Transverse colon (tissue), 4 donors: Measurements from ENCODE around the gene TRPM4.

GRCh38 chr19:48834030-48834431, 2.3 kb downstream of the HSD17B14 start:
- PRO-cap, result no peak
- RAMPAGE, long total RNA, 4 experiments, result no peak in any of the 4 experiments

DNA sequence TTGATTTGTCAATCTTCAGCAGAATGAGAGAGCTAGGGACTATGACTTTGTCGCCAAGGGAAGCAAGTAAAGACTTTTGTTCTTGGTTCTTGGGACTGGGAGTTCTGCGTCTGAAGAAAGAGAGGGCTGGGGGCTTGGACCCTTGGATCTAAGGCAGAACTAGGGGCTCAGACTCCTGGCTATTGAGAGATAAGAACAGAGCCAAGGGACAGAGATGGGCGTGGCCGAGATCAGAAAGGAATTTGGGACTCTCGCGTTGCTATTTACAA, 570 bp downstream of the PPP1R15A start:
- PRO-cap, result bidirectional peak, plus-strand start outside the sequence, minus-strand start at position 161 of the sequence
- RAMPAGE, long total RNA, 4 experiments, result no peak in any of the 4 experiments

DNA sequence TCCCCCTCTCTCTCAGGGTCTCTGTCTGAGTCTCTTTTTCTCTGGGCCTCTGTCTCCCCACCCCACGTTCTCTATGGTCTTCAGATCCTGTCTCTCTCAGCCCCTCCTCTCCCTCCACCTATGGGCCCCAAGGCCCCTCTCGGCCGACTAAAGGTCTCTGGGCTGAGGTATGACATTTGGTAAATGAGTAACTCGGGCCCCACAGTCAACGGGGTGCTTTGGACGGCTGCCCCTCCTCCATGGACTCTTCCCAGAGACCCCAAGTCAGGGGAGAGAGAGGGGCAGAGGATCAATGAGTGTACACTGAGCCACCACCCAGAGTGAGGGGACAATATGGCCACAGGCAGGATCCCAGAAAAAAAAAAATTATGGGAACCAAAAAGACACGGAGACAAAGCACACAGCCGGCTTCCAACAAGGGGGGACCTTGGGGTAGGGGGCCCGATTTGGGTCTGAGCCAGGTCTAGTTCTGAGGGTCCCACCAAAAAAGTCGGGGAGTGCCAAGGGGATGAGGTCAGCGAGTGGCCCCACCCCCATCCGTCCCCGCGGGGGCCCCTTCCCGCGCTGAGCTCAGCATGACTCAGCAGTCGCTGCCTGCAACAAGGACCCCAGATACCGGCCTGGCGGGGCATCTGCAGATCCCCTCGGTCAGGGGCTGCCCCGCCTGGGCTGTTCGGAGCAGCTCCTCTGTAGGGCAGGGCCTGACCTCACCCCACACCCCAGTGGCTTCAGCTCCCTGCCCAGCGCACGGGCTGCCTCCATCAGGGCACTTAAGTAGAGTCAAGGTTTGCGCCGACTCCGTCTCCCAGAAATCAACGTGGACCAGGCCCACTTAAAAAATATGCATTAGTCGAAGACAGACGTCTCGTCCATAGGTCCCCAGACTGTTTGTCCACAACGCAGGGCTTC, 1.5 kb upstream of the FTL start:
- PRO-cap, result bidirectional peak, plus-strand start at position 204 of the sequence, minus-strand start at position 73 of the sequence; bidirectional peak, plus-strand start at position 583 of the sequence, minus-strand start at position 305 of the sequence; bidirectional peak, plus-strand start at position 715 of the sequence, minus-strand start at position 724 of the sequence
- RAMPAGE, long total RNA, 4 experiments, result no peak in any of the 4 experiments

- PRO-cap, result no peak
- RAMPAGE, long total RNA, 4 experiments, result start-site peak on the minus strand in 2 of 4 experiments, at chr19:48991195-48991383 at its widest, 9 to 15 reads per replicate
Observed at GRCh38 chr19:48990986-48991627, 2.0 kb downstream of the GYS1 start.

GRCh38 chr19:49020885-49021270, 529 bp upstream of the ENSG00000268655 start:
- PRO-cap, result no peak
- RAMPAGE, long total RNA, 4 experiments, result no peak in any of the 4 experiments

DNA sequence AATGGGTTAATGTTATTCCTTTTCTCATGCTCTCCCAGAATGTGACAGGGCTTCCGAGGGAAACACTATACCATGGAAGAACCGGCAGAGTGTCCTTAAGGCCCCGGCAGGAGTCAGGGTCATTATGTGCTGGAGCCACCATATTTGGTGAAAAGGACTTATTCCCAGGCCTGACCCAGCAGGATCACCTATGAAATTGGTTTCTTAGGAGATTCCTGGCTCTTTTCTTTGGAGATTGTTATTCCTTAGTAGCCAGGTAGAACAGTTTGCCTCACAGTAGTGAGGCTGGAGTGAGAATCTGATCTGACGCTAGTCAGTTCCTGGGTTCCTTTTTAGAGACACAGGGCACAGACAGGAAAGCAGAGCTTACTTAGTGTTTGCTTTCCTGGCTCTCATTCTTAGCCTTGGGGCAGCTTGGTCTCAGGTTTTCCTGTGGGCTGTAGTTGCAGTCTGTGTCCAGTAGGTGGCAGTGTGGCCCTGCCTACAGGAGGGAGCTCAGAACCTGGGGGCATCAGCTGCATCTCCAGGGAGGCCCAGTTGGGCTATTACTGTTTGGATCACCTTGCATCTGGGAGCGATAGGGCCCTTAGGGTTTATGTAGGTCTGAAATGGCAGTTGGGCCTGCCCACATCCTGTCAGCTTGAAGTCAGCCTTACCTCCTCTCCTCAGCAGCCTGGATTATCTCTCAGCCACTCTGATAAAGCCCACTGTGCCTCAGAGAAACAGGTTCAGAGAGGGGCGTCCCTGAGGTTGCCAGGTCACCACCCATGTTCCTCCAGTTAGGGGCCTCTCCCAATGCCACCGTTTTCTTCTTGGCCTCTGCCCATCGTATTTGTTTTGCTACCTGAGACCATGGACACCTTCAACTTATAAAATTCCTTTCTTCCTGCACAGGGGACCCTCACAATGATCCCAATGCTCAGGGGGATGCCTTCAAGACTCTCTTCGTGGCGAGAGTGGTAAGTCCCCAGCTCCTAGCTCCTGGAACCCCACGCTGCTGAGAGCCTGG, 12.6 kb downstream of the SNRNP70 start:
- PRO-cap, result no peak
- RAMPAGE, long total RNA, 4 experiments, result no peak in any of the 4 experiments

- PRO-cap, result no peak
- RAMPAGE, long total RNA, 4 experiments, result start-site peak on the plus strand in 1 of 4 experiments, at chr19:49128874-49128995 at its widest, 8 reads per replicate
Observed at GRCh38 chr19:49128775-49129252, 9.5 kb downstream of the PPFIA3 start.

DNA sequence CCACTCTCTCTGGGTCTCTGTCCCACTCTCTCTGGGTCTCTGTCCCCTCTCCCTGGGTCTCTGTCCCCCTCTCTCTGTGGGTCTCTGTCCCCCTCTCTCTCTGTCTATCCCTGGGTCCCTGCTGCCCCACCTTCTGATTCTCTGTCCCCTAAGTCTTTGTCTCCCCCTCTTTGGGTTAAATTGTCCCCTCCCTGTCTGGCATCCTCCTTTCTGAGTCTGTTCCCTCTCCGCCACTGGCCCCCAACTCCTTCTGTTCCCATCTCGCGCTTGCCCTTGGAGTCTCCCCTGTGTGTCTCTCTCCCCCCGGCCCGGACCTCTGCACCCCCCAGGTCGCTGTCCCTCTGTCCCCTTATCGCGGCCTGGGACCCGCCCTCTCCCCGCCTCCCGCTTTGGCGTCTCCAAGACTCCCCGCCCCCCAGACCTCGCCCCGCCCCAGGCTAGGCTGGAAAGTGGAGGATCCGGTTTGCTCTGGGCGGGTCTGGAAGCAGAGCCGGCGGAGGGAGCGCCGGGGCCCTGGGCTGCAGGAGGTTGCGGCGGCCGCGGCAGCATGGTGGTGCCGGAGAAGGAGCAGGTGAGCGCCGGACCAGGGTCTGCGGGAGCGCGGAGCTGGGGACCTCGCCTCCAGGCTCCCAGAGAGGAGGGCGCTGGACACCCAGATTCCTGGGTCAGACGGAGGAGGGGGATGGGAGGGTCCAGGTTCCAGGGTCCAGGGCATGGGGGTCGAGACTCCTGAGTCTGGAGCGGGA, at the start of gene TRPM4:
TRPM4 (plus strand) TSS at position 473 of the 746 bp plus-strand sequence.
- PRO-cap, result bidirectional peak, plus-strand start at position 487 of the sequence, minus-strand start at position 312 of the sequence
- RAMPAGE, long total RNA, 4 experiments, result start-site peak on the plus strand in 4 of 4 experiments, centred at positions 480 to 505 of the sequence, 599 to 1,189 reads per replicate

DNA sequence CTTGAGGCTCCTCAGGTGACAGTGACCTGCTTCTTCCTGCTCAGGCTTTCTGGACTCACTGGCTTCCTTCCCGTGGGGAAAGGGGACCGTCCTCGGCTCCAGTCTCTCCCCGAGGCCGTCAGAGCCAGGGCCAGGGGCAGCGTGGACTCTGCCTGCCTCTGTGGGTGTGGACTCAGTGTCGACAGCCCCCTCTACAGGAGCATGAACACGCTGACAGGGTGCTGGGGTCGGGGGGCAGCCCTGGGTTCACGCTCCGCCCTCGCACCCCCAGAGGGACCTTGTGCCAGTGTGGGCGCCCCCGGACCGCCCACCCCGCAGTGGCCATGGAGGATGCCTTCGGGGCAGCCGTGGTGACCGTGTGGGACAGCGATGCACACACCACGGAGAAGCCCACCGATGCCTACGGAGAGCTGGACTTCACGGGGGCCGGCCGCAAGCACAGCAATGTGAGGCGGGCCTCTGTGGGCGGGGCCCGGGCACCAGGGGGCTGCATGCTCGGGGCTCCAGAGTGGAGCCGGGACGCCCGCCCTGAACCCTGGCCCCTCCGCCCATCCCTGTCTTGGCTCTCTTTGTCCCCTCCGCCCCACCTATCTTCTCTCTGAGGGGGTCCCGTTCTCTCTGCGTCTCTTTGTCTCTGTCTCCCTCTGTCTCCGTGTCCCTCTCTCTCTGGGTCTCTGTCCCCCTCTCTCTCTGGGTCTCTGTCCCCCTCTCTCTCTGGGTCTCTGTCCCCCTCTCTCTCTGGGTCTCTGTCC, 8.4 kb downstream of the TRPM4 start:
- PRO-cap, result unidirectional peak, plus-strand start at position 506 of the sequence
- RAMPAGE, long total RNA, 4 experiments, result no peak in any of the 4 experiments

GRCh38 chr19:49209942-49210961, 52.7 kb downstream of the TRPM4 start:
- PRO-cap, result no peak
- RAMPAGE, long total RNA, 4 experiments, result start-site peak on the plus strand in 1 of 4 experiments, at chr19:49210211-49210405 at its widest, 63 reads per replicate

- PRO-cap, result no peak
- RAMPAGE, long total RNA, 4 experiments, result start-site peak on the minus strand in 1 of 4 experiments, at chr19:49290841-49291449 at its widest, 7 reads per replicate
Observed at GRCh38 chr19:49290658-49291539, 34.1 kb downstream of the SLC6A16 start.

- PRO-cap, result bidirectional peak, plus-strand start at chr19:49339656, minus-strand start at chr19:49339486
- RAMPAGE, long total RNA, 4 experiments, result start-site peak on the plus strand in 1 of 4 experiments, at chr19:49339667-49339816 at its widest, 13 reads per replicate
Observed at GRCh38 chr19:49339282-49339868, 4.2 kb downstream of the CD37 start.

GRCh38 chr19:49533378-49534645, 6.0 kb downstream of the RCN3 start:
- PRO-cap, result no peak
- RAMPAGE, long total RNA, 4 experiments, result no peak in any of the 4 experiments

GRCh38 chr19:49558518-49559084, 21.8 kb downstream of the NOSIP start:
- PRO-cap, result no peak
- RAMPAGE, long total RNA, 4 experiments, result no peak in any of the 4 experiments

GRCh38 chr19:49560287-49561382, 19.7 kb downstream of the NOSIP start:
- PRO-cap, result bidirectional peak, plus-strand start at chr19:49560573, minus-strand start at chr19:49560402; bidirectional peak, plus-strand start at chr19:49560723, minus-strand start at chr19:49560720; bidirectional peak, plus-strand start at chr19:49561206, minus-strand start at chr19:49561089
- RAMPAGE, long total RNA, 4 experiments, result no peak in any of the 4 experiments

DNA sequence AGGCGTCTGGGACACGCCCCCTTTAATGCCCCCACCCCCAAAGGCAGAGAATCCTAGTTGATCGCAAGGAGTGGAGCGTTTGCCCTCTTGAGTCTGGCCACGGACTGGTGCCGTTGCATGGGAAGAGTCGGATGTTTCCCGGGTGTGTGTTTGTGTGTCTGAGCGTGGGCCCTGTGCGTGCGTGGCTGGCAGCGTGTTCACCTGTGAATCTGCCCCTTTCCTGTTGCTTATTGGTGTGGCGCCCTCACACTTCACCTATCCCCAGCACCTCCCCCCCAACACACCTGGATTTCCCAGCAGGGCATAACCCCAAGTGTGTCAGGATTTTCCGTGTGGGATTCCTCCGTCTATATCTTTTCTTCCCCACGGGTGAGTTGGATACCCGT, 1.3 kb downstream of the PRR12 start:
- PRO-cap, result bidirectional peak, plus-strand start at position 174 of the sequence, minus-strand start at position 106 of the sequence; unidirectional peak, minus-strand start at position 211 of the sequence
- RAMPAGE, long total RNA, 4 experiments, result no peak in any of the 4 experiments

GRCh38 chr19:49593239-49593895, 2.4 kb downstream of the PRR12 start:
- PRO-cap, result bidirectional peak, plus-strand start at chr19:49593611, minus-strand start at chr19:49593465
- RAMPAGE, long total RNA, 4 experiments, result no peak in any of the 4 experiments

- PRO-cap, result no peak
- RAMPAGE, long total RNA, 4 experiments, result start-site peak on the plus strand in 1 of 4 experiments, at chr19:49615030-49615126 at its widest, 12 reads per replicate
Observed at GRCh38 chr19:49614488-49615572, 23.8 kb downstream of the PRR12 start.

GRCh38 chr19:49642407-49643085, 537 bp downstream of the SCAF1 start:
- PRO-cap, result no peak
- RAMPAGE, long total RNA, 4 experiments, result no peak in any of the 4 experiments

DNA sequence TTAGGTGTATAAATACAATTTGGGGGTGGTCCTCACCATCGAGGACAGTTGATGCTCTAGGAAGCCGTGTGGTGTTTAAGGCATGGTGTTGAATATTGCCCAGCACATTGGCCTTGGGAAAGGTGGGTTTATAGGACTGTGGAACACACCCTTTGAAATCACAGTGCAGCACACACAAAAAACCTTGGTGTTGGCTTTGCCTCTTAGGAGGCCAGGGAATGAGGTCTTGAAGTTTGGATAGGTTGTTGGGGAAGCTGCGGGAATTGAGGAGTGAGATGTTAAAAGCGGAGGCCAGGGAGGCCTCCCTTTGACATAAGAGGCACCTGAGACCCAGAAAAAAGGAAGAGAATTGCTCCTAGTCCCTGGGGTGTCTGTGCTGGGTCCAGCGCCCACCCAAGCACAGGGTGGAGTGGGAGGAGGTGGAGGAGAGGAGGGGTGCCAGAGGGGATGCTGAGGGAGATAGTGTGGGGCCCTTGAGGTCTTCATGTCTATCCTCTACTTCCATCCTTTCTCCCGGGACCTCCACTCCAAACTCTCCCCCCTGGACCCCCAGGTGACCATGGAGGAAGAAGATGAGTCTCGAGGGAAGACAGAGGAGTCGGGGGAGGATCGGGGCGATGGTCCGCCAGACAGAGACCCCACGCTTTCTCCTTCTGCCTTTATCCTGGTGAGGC, 2.6 kb downstream of the SCAF1 start:
- PRO-cap, result no peak
- RAMPAGE, long total RNA, 4 experiments, result start-site peak on the plus strand in 2 of 4 experiments, centred at positions 316 to 608 of the sequence, 6 to 26 reads per replicate